Parotid gland (tissue), 1 donor: ENCODE results near the gene ARID4B.

DNA sequence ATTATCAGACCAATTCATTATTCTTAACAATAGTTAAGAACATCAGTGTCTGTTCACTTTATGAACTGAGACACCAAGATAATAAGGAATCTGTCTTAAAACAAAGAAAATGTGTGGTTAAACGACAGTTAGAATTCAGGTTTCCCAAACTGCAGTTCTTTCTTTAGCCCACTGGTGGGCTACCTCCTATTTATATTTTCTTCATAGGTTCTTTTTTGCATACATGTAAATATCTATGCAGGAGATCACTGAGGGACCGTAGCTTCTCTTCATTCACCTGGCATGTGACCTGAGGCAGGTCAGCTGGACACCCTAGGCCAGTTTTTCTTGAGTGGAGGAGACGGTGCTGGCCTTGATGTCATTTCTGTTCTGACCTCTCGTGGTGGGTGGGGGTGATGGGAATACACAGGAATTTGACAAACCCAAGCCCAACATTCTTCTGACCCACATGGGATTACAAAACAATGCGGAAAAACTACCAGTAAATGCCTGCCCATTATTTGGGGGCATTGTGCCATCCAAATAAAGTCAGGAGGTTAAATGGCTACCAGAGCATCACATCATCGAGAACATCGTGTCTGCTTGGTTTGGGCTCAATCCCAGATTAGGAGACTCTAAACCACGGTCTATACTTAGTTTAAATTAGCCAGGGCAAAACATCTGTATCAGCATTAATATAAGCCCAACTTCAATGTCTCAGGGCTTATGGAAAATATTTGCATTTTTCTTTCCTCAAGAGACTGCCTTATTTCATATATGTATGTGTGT is 7.2 kb upstream of the IRF2BP2 start:
- PRO-cap, result no peak

DNA sequence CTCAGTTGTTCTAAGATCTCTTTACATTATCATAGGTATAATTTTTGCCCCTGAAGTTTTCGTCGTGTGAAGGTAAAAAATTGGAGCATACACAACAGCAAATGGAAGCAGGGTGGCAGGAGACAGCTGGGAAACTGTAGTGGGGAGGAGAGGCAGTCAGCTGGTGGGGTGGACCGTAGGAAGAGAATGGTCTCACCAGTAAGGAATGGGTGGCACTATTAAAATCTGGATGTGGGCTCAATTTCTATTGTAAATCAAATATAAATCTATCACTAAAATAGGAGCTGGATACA is 10.3 kb upstream of the IRF2BP2 start:
- PRO-cap, result no peak

DNA sequence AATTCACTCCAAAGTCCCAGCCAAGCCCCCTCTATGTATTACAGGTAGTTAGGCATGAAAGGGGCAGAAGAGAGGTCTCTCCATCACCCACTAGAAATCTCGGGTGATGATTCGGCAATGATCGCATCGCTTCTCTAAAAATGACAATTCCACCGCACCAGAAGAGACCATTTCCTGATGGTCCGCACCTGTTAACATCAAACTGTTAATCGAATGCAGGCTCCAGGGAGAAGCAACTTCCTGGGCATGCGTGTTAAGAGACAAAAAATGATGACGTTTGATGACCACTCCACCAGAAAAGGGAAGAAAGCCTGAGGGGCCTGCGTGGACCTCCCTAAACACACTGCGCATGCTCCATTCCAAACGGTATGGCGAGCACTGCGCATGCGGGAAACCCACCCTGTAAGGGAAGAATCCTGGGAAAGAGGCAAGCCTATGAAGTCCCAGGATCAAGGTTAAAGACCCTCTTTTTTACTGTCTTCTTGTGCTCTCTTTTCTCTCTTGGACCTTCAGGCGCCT is 50.0 kb upstream of the IRF2BP2 start:
- PRO-cap, result no peak

DNA sequence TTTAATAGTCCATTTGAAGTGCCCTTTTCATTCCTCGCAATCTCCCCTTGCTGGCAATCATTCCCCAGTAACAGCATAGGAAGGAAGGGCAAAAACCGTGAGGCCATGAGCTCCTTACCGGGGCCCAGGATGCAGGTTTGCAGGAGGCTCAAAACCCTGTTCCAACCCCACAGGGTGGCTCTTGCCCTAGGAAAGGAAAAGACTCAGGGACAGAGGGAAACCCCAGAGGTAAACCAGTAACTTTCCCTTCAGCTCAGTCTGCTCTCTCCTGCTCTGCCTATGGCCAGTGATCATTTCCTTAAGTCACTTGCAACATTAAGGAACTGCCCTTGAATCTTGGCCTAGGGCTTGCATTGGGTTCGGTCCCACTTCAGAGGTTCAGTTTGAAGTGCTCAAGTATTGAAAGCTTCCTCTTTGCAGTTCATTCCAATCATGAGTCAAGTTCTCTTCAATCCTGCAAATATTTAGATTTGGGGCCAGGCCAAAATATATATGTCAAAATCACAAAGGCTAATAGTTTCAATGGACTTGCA is 97.6 kb upstream of the IRF2BP2 start:
- PRO-cap, result no peak

DNA sequence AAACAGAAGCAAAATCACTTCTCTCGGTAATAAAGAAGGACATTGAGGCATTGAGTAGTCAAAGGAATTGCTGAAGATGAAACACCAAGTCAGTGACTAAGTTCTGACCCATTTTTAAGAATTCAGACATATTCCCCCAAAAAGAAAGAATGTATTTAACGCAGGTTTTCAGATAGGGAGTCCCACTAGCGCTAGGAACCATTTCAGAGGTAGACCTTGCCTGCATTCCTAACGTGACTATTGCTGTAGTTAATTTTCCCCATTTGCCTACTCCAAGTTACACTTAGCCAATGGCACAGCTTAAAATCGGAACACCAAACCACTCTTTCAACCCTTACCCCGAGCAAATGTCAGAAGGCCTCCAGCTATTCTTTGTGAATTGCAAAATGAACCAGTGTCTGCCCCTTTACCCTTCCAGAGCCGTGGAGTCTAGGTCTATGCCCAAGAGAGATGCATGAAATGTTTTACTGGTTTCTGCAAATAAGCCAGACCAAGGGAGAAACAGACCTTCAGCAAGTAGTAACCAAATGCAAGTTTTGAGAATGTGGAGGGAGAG is 109.0 kb upstream of the IRF2BP2 start:
- PRO-cap, result no peak

GRCh38 chr1:234743685-234744652 is 134.0 kb upstream of the IRF2BP2 start:
- PRO-cap, result no peak

DNA sequence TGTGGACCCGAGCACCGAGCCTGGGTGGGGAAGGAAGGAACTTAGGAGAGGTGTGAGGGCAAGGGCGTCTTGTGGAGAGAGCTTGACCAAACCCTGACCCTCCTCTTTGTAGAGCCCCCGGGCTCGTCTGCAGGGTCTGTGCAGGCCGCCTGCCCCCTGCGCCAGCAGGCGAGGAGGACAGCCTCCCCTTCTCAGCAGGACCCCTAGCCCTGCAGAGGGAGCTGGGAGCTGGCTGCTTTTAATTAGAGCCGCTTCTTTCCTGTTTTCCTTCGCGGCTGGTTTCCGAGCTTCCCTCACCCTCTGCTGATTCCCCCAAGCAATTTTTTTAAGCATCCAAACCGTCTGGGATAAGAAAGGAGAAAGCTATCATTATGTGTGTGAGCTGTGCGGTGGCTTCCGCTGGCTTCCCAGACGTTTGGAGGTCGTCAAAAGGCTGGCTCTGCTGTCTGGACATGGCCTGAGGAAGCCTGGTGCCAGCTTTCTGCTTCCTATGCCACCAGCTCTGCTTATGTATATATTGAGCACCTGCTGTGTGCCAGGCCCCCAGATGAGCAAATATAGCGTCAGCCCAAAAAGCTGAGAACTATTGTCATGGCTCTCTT is 160.2 kb upstream of the IRF2BP2 start:
- PRO-cap, result no peak

DNA sequence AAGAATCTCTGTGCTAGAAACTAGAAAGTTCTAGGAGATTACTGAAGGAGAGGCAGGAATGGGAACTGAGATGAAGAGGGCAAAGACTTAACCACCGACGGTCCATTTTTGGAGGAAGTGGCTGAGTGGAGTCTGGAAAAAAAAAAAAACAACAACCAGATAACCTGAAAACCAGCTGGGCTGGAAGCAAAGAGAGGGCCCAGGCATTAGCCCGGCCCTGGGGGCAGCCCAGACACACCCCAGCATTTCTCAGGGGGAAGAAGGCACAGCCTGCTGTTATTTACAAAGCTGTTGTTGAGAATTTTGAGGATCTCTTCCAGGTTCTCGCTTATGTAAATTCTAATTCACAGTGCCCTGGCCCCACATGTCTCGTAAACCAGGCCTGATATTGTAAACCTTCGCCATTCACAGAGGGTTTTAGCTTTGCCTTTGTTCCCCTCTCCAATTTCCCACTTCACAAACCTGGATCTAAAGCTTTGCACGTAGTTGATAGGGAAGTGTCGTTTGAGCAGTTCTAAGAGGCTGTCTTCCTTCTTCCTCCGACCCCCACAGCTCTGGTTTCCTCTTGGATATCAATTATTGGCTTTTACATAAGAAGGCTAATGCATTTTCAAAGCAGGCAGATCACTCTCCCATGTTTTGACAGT is 161.8 kb upstream of the IRF2BP2 start:
- PRO-cap, result no peak

- PRO-cap, result no peak
Observed at GRCh38 chr1:234849061-234849628, 239.2 kb upstream of the IRF2BP2 start.

- PRO-cap, result no peak
Observed at GRCh38 chr1:234851377-234852238, 241.6 kb upstream of the IRF2BP2 start.

DNA sequence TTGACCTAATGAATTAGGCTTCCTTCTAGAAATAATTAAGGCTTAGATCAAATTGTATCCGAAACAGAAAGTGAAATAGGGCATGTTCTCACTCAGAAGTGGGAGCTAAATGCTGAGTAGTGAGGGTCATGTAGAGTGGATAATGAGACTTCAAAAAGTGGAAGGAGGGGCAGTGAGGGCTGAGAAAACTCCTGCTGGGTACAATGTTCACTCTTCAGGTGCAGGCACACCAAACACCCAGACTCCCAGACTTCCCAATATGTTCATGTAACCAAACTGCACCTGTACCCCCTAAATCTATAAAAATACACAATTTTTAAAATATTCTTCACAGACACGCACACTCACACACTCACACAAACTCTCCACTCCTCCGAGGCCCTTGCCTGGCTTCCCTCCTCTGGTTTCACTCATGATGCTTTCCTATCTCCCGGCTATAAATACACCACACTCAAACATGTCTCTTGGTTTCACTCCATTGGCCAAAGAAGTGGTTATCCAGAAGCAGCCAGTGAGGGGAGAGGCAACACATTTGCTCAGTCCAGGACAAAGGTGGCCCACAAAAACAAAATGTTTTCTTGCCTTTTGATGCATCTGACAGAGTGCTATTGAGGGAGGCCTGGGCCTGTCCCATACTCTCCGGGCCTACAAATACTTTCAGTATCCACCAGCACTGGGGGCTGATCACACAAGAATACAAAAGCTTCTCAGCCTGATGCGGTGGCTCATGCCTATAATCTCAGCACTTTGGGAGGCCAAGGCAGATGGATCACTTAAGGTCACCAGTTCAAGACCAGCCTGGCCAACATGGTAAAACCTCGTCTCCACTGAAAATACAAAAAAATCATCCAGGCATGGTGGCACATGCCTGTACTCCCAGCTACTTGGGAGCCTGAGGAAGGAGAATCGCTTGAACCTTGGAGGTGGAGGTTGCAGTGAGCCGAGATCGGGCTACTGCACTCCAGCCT is 249.1 kb downstream of the TOMM20 start:
- PRO-cap, result no peak

DNA sequence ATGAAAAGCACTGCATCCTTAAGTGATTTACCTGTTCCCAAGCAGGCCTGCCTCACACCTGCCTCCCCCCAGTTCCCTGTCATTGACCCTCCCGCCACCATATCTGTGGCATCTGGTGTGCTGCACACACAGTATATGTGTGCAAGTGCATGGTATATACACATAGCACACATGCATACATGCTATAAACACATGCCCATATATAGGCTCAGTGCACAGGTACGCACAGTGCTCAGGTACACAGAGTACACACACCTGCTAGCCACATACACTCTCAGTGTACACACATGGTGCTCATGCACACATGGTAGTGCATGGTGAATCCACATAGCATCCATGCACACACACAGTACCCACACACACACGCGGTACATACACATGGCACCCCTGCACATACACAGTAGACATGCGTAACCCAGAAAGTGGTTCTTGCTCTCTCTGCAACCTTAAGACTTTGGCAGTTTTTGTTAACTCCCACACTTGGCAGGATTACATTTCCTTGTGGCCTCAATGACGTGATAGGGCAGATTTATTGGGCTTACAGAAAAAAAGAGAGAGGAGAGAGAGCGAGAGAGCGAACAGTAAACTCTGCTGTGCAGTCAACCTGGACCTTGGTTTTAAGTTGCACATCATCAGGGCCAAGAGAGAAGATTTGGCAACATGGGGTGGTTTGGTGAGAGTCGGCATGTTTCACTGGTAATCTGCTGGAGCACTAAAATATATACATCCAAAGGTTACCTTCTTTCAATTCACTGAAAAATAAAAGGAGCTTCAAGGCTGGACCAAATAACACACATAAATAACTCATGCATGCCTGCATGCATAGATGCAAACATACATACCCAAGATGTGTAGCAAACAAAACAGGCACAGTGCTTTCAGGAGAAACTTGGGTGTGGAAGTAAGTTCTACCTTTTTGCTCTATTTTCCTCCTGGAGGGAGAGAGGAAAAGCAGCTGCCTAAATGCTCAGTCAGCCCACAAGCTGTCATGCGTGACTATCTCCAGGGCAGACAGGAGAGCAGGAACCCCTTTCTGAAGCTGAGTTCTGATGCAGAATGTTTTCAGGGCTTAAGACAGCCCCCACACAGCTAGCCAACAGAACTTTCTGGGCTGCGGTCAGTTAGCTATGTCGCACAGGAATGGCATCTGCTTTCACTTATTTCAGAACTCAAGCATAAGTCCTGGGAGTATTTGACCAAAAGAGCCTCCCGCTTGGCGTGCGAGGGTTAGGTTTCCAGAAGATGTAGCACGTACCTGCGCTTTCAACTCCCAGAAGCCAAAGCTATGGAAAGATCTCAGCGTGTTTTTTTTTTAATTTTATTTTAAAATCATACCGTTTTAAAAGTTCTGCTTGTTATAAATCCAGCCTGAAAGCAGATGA is 166.4 kb downstream of the TOMM20 start:
- PRO-cap, result unidirectional peak, plus-strand start at position 556 of the sequence

DNA sequence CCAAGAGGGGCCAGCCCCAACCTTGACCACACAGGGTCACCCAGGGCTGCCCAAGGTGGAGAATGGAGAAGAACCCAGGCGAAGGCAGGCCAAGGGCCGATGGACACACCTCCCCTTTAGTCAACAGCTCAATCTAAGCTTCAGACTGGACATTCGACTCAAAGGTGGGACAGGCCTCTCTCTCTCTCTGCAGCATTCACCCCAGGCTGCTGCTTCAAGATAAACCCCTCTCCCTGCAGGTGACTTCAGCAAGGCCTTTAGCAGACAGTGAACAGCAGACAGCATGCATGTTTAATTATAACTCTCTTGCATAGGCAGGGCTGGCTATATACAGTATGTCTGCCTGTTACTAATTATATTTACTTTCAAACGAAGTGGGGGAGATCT is 54.3 kb downstream of the TOMM20 start:
- PRO-cap, result no peak

DNA sequence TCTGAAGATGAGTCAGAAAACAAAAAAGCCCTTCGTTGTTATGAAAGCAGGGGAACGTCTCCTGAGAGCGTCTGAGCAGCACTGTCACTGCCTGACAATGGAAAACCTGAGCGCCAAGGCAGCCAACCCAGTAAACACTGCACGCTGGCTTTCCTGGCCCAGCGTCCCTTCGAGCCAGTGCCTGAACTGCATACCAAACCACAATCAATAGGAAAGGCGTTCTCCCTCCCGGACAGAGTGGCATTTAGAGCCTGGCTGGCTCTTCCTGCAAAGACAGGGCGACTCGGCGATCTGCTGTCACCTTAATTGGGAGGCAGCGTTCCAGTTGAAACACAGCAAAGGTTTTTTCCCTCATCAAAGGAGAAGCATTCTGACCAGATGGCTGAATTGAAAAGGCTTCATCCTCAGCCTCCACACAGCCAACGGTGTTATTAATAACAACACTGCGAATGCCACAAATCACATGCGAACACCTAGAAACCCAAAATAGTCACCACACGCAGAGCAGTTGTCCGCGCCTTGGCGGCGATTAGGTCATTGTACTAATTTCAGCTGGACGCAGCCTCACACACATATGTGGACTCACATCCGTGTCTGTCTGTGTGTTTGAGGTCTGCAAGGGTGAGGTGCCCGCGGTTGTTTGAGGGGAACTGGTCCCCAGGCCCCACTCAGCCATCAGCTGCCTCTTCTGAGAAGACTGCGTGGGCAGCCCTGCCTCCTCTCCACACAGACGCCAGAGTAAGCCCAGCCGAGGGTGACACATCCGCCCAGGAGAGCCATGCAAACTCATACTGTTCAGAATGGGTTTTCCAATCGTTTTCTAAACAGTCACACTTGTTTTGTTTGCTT is 53.7 kb downstream of the TOMM20 start:
- PRO-cap, result bidirectional peak, plus-strand start outside the sequence, minus-strand start at position 735 of the sequence

GRCh38 chr1:235099974-235100743 is 28.5 kb downstream of the TOMM20 start:
- PRO-cap, result no peak

DNA sequence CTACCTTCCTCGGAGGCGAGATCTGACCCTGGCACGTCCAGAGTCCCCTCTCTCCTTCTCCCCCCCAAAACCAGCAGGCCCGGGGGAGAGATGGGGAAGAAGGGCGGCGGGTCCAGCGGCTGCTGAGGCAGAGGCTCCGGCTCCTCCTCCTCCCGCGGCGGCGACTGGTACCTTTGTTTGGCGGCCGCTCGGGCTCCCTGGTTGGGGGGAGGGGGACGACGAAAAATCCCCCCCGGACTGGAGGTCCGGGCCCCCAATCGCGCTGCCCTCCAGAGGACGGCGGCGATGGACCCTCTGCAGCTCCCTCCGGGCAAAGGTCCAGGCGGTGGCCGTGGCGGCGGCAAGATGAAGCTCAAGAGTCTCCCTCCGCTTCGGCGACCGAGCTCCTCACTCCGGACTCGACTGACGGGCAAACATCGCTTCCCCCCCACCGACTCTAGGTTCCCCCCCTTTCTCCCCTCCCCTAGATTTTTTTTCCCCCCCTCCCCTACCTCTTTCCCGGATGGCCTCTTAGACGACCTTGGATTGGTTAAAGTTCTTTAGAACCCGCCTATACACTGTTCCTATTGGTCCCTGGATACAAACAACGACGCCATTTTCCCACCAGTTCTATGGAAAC is at the start of gene ARID4B:
Gene ARID4B (minus strand): TSS at position 415 of the 619 bp plus-strand sequence.
- PRO-cap, result unidirectional peak, minus-strand start at position 162 of the sequence; bidirectional peak, plus-strand start outside the sequence, minus-strand start at position 404 of the sequence

GRCh38 chr1:235458408-235459075 is 45.7 kb downstream of the B3GALNT2 start:
- PRO-cap, result no peak

GRCh38 chr1:235484243-235484644 is 20.0 kb downstream of the B3GALNT2 start:
- PRO-cap, result no peak

DNA sequence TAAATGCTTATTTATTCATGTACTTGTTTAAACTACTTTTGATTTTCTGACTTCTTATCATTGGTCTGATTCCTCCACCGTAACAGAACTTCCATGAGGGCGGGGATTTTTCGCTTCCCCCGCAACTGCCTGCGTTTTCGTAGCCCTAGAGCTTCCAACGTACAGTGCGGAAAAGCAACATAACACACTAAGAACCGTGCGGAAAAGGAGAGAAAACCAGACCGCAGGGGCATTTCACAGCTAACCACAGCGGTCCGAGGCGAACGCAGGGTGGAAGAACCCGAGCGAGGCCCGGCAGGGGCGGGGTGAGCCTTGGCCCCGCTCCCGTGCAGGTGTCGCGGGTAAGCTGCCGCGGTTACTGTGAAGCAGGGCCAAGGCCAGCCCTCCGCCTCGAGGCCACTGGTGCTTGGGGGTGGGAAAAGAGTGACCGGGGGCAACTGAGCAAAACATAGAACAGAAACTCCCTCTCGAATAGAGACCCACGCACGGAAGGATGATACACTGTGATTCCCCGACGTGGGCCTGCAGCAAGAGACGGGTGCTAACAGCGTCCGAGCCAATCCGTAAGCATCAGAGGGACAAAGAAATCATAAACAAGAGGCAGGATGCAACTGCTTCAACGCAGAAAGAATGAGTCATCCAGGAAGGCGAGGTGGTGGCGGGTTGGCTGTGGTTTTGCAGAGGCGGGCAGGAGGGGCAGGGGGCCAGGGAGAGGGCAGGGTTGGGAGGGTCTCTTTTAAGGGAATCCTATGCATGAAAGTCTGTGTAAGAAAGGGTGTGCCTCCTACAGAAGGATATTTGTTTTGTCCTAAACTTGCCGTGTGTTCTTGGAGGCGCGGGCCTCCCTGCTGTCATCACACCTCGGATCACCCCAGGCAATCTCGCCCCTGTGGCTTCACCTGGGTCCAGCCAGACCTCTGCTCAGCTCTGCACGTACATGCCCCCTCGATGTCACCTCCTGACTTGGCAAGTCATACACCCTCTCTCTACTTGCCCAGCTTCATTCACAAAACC is 7.4 kb downstream of the GNG4 start:
- PRO-cap, result no peak

DNA sequence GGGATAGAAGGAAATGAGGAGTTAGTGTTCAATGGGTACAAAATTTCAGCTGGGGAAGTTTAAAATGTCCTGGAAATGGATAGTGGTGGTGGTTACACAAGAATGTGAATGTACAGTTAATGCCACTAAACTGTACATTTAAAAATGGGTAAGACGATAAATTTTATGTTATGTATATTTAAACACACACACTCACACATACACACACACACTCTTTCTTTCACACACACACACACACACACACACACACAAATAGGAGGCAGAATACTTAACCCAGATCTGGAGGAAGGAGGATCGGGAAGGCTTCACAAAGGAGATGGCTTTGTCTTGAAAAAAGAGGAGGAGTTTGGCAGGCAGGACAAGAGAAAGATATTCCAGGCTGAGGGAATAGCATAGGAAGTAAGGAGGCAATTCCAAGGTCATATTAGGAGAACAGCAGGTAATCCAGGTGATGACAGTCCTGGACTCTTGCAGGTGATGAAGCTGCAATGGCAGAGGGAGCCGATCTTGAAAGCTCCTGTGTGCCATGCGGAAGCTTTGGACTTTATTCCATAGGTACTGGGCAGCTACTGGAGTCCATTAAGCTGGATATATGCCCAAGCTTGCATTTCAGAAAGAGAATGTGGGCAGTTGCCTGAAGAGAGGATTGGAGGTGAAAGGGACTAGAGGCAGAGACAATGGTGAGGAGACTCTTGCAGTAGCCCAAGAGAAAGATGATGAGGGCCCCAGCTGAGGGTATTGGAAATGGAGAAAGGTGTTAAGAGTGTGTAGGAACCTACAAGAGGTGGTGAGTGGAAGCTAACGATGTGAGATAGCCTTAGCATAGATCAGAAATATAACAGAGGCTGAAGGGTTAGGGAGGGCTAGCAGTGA is 15.4 kb upstream of the LYST start:
- PRO-cap, result unidirectional peak, plus-strand start at position 276 of the sequence